H1 (cell line): ENCODE results near the genes UBR4, MICOS10, CDA and PINK1.

DNA sequence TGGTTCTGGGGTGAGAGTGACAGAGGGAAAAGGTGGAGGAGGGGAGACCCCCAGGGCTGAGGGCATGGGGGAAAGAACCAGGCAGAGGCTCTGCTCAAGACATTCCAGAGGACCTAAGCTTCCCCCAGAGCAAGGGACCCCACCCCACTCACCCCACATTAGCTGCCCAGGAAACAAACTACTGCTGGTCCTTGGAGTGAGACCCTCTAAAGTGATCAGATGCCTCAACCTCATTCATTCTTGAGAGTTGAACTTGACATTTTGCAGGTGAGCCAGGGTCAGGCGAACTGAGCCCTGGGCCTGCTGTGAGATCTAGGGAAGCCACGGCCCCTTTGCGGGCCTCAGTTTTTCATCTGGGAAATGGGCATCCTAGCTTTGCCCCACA is 102.9 kb downstream of the PAX7 start:
- RRBS: no CpG with 5 or more reads among the region's 3 CpGs
CAGE:
- cytosol, long polyA plus RNA: no peak
- long polyA plus RNA: no peak
- nucleus, long polyA plus RNA: no peak

GRCh38 chr1:18949043-18949807 is 7.3 kb downstream of the IFFO2 start:
- RRBS: 49% methylated on average over 12 of the region's 24 CpGs
CAGE:
- cytosol, long polyA plus RNA: no peak
- long polyA plus RNA: no peak
- nucleus, long polyA plus RNA: no peak

DNA sequence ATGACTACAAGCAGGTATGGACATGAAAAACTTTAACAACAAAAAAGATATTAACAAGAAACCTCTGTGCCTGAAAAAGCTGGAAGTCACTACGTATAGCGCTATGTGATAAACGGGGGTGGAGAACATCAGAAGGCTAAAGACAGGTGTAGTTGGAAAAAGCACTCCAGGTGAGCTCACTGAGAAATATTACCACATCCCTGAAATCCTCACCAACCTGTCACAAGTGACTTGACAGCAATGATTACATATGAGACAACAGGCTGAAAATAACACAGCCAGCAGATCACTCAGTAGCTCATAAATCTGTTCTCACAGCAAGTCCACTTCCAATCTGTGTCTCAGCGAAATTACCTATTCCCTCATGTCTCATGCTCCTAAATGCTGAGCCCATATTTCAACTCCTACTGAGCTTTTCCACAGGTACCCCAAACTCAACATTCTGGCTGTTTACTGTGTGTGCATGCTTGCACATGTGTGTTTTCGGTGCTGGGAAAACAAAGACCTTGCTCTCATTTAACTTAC is 120.5 kb downstream of the UBR4 start:
- RRBS: no CpG with 5 or more reads among the region's 5 CpGs
CAGE:
- cytosol, long polyA plus RNA: no peak
- long polyA plus RNA: no peak
- nucleus, long polyA plus RNA: no peak

DNA sequence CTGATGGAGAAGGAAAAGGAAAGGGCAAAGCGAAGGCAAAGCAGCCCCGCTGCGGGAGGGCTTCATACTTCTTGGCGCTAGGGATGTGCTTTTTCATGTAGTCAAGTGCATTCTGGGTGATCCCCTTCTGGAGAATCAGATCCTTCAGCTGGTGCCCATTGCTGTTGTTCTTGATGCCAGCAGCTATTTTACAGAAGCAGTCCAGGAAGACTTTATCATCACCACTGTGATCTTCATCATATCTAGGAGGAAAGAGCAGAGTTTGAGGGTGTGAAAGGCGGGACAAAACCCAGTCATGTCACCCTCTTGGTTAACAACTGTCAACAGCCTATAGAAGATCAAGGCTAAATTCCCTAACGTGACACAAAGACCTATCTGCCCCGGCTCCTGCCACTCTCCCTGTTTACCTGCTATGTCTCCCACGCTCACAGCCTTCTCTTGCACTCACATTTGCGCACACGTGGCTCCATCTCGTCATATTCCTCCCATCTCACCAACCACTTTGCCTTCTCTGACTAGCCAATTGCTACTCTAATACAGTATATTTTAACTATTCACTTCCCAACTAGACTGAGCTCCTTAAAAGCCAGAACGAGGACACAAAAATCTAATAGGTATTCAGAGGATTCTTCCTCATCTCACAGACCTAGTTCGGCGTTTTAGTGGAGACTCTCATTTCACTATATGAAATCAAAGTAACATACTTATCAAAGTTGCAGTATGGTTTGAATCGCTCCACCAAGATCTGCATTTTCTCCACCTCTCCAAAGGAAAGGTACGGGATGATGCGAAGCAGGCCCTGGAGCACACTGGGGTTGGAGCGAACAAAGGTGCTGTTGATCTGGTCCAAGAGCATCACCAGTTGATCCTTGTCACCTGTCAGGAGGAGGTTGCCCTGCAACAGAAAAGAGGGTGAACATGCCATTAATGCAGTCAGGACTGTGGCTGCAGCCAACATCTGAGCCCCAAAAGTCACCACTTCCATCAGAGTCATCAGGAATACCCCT is 116.5 kb downstream of the UBR4 start:
- RRBS: no CpG with 5 or more reads among the region's 18 CpGs
CAGE:
- cytosol, long polyA plus RNA: no peak
- long polyA plus RNA: no peak
- nucleus, long polyA plus RNA: no peak

DNA sequence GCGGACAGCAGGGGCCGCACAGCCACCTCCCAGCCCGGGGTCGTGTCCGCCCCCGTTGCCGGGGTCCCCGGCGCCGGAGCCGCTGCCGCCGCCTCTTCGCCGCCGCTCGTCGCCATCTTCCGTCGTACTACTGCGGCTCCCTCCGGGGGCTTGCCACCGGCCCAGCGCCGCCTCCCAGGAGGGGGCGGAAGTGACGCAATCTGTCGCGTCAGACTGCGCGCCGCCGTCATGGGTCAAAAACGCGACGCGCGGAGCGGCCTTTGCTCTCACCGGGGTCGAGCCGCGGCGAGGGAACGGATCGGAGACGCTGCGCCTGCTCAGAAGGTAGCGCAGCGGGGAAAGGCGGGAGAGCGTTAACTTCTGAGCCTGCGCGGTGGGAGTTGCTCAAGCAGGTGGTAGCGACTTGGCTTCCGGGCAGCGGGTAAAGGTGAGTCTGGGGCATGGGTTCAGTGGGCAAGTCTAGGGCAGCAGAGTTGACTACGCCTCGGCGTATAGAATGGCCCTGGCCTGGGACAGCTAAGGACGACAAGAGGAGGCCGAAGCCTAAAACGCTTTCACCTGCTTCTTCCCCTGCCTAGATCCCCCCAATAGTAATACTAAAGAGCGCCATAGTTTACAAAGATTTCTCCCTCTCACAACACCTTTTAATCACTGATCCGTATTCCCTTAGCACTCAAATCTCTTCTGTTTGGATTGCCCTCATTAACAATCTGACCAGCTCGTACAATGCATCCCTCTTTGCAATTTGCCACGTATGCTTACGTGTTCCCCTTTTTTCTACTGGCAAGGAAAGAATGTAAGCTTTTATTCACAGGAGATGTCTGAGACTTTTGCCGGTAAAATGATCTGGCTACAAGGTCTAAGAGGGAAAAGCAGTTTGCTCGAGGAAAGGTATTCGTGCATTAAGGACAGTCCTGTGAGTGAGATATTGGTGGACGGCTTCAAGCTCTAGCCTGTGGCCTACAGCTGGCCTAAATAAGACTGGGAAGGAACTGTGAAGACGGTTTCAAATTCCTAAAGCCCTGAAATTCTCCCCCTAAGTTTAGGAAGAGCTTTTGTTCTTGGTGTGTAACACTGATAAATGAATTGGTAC is at the start of gene UBR4:
UBR4 (minus strand) TSS at position 134 of the 1,093 bp plus-strand sequence.
- RRBS: 1% methylated on average over 16 of the region's 73 CpGs
CAGE:
- cytosol, long polyA plus RNA: start-site peak on the minus strand centred at position 129 of the sequence, 11 bp wide, 400 reads
- long polyA plus RNA: start-site peak on the minus strand centred at position 136 of the sequence, 18 bp wide, 478 and 634 reads in 2 replicates
- nucleus, long polyA plus RNA: start-site peak on the minus strand centred at position 124 of the sequence, 6 bp wide, 22 reads

GRCh38 chr1:19243667-19244169 is 7.6 kb downstream of the EMC1 start:
- RRBS: no CpG with 5 or more reads among the region's 10 CpGs
CAGE:
- cytosol, long polyA plus RNA: no peak
- long polyA plus RNA: no peak
- nucleus, long polyA plus RNA: no peak

- RRBS: 83% methylated on average over 2 of the region's 8 CpGs
CAGE:
- cytosol, long polyA plus RNA: no peak
- long polyA plus RNA: no peak
- nucleus, long polyA plus RNA: no peak
These were observed 731 bp downstream of the AKR7A3 start for GRCh38 chr1:19287809-19288269.

GRCh38 chr1:19384690-19385311 is 72.7 kb downstream of the SLC66A1 start:
- RRBS: no CpG with 5 or more reads among the region's 10 CpGs
CAGE:
- cytosol, long polyA plus RNA: no peak
- long polyA plus RNA: no peak
- nucleus, long polyA plus RNA: no peak

DNA sequence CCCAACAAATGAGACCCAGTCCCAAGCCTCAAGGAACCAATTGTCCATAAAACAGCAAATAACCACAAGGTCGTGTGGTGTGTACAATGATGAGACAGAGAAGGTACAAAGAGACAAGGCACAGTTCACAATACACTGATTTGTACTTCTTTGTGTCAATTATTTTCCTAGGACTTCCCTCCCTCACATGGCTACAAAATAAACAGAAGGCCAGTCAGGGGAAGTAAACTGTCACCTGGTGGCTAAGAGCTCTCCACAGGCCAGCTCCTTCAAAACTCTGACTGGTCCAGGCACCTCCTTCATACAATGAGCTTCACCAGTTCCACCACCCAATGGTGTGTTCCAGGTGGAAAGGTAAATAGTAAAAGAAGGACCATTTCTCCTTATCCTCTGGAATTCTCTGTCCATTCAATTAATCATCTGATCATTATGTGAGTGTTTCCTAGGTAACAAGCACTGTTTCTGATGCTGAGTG is 60.4 kb downstream of the CAPZB start:
- RRBS: no CpG with 5 or more reads among the region's 1 CpG
CAGE:
- cytosol, long polyA plus RNA: no peak
- long polyA plus RNA: no peak
- nucleus, long polyA plus RNA: no peak

DNA sequence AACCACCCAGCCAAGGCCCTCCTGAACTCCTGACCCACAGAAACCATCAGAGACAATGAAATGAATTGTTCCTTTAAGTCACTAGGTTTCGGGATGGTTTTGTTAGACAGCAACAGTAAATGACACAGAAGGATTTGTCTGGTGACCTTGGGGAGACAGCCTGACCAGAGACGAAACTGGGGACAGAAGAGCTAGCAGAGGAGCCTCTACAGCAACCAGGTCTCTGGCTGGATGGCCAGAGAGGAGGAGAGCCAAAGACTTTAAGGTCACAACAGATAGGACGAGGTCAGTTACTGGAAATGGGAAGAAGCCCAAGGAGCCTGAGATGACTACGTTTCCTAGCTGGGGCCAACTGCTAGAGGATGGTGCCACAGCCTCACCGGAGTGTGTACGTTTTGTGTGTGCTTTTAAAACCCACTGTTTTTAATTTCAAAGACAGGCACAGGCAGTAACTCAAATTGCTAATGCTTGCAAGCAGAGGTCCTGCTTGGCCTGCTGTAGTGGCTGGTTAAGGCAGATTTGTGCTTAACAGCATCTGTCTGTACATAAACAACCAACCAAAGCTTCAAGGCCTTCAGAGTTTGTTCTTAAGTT is 58.5 kb downstream of the CAPZB start:
- RRBS: no CpG with 5 or more reads among the region's 6 CpGs
CAGE:
- cytosol, long polyA plus RNA: no peak
- long polyA plus RNA: no peak
- nucleus, long polyA plus RNA: no peak

GRCh38 chr1:19596123-19597196 is at the start of gene MICOS10:
TSS of gene MICOS10 (plus strand) at chr1:19596979.
- RRBS: under 1% methylated on average over 19 of the region's 45 CpGs
CAGE:
- cytosol, long polyA plus RNA: start-site peak on the plus strand at chr1:19596996-19597041, 707 reads
- long polyA plus RNA: start-site peak on the plus strand at chr1:19596988-19597052, 753 and 525 reads in 2 replicates
- nucleus, long polyA plus RNA: start-site peak on the plus strand at chr1:19597010-19597054, 473 reads

DNA sequence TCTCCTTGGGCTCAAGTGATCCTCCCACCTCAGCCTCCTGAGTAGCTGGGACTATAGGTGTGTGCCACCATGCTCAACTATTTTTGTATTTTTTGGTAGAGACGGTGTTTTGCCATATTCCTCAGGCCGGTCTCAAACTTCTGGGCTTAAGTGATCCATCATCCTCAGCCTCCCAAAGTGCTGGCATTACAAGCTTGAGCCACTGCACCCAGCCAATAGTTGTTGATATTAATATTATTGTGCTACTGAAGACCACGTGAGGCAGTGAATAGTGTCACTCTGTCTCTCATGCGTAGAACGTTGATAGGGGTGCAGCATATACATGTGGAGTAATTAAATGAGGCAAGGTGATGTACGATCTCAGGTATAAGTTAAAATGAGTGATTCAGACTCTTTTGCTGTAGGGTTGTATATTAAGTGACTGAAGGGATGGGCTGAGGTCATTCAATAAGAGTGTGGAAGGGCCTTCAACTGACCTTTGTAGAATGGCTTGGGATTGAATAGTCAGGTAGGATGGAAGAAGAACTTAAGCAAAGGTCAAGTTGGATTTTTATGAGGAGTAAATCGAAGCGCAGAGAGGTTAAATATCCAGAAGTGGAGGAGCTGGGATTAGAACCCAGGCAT is 2.5 kb downstream of the MICOS10 start:
- RRBS: no CpG with 5 or more reads among the region's 8 CpGs
CAGE:
- cytosol, long polyA plus RNA: no peak
- long polyA plus RNA: no peak
- nucleus, long polyA plus RNA: no peak

DNA sequence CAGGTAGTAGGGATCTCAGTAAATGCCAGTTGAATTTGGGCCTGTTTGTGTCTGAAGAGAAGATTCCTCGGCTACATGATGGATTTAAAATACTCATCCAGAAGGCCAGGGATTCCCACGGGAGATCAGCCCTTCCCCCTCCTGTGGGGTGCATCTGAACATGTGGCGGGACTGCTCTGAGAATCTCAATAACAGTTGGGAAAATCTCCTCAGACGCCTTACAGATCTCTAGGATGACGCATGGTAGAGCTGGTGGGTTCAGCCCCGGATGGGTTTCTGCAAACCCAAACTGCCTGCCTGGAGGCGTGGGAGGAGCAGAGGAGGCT is 62.1 kb downstream of the HTR6 start:
- RRBS: no CpG with 5 or more reads among the region's 7 CpGs
CAGE:
- cytosol, long polyA plus RNA: no peak
- long polyA plus RNA: no peak
- nucleus, long polyA plus RNA: no peak

DNA sequence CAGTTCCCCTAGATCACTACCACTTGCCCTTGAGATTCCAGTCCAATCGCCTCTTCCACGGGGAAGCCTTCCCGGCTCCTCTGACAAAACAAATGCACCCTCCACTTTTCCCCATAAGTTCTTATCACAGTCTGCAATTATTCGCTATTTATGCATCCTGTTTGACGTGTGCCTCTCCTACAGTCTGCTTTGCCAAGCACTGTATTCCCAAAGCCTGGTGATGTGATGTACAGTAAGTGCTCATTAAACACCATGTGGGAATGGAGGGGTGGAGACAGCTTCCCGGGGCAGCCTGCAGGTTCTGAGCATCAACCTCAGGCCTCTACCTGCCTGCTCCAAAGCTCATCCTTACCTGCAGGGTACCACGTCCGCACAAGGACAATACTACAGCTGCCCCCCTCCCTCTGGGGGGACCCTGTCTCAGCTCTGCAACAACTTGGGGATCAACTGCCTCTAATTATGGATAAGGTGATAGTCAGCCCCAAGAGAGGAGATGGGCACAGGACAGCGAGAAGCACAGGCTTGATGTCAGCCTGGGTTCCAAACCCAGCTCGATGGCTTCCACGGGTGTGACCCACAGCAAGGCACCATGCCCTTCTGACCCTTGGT is 57.5 kb downstream of the TMCO4 start:
- RRBS: no CpG with 5 or more reads among the region's 11 CpGs
CAGE:
- cytosol, long polyA plus RNA: no peak
- long polyA plus RNA: no peak
- nucleus, long polyA plus RNA: no peak

GRCh38 chr1:19804595-19805328 is 5.0 kb upstream of the TMCO4 start:
- RRBS: no CpG with 5 or more reads among the region's 11 CpGs
CAGE:
- cytosol, long polyA plus RNA: no peak
- long polyA plus RNA: no peak
- nucleus, long polyA plus RNA: no peak

- RRBS: no CpG with 5 or more reads among the region's 7 CpGs
CAGE:
- cytosol, long polyA plus RNA: no peak
- long polyA plus RNA: no peak
- nucleus, long polyA plus RNA: no peak
These were observed 4.5 kb upstream of the RNF186 start for GRCh38 chr1:19819580-19820031.

DNA sequence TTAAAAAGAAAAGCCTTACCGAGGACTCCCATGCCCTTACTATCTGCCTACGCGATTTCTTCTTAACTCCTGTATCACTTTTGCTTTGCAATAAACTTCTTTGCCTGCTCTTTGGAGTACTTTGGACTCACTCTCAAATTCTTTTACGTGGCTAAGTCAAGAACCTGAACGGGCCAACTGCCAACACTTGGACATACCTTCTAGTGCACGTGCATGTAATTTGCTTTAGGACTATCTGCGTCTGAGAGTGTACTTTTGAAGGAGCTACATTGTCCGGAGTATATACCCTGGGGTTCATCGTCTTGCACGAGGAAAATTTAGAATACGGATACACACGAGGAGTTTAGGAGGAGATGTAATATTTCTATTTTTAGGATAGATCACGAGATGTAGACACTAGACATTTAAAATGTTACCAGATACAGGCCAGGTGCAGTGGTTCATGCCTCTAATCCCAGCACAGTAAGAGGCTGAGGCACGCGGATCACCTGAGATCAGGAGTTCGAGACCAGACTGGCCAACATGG is 3.5 kb upstream of the OTUD3 start:
- RRBS: no CpG with 5 or more reads among the region's 16 CpGs
CAGE:
- cytosol, long polyA plus RNA: no peak
- long polyA plus RNA: no peak
- nucleus, long polyA plus RNA: no peak

GRCh38 chr1:20500762-20501320 is 7.1 kb downstream of the MUL1 start:
- RRBS: no CpG with 5 or more reads among the region's 24 CpGs
CAGE:
- cytosol, long polyA plus RNA: no peak
- long polyA plus RNA: no peak
- nucleus, long polyA plus RNA: no peak

DNA sequence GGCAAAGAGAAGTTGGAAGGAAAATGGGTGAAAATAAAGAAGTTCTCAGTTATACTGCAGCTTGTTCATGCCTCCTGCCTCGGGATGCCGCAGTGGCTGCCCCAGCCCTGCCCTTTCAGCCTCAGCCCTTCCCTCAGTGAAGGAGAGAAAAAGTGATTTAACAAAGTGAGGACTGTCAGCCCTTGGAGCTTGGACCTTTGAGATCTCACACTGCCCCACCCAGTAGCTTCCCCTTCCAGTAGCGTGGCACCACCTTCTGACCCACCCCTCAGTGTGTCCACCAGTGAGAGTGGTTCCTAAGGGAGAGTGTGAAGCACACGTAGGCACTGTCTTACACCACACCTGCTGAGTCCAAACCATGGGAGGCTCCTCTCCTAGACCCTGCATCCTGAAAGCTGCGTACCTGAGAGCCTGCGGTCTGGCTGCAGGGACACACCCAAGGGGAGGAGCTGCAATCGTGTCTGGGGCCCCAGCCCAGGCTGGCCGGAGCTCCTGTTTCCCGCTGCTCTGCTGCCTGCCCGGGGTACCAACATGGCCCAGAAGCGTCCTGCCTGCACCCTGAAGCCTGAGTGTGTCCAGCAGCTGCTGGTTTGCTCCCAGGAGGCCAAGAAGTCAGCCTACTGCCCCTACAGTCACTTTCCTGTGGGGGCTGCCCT is at the start of gene CDA:
CDA (plus strand) TSS at position 499 of the 656 bp plus-strand sequence.
- RRBS: 15% methylated on average over 2 of the region's 11 CpGs
CAGE:
- cytosol, long polyA plus RNA: start-site peak on the plus strand centred at position 483 of the sequence, 87 bp wide, 137 reads
- long polyA plus RNA: start-site peak on the plus strand centred at position 487 of the sequence, 71 bp wide, 70 and 45 reads in 2 replicates
- nucleus, long polyA plus RNA: start-site peak on the plus strand centred at position 516 of the sequence, 28 bp wide, 18 reads

DNA sequence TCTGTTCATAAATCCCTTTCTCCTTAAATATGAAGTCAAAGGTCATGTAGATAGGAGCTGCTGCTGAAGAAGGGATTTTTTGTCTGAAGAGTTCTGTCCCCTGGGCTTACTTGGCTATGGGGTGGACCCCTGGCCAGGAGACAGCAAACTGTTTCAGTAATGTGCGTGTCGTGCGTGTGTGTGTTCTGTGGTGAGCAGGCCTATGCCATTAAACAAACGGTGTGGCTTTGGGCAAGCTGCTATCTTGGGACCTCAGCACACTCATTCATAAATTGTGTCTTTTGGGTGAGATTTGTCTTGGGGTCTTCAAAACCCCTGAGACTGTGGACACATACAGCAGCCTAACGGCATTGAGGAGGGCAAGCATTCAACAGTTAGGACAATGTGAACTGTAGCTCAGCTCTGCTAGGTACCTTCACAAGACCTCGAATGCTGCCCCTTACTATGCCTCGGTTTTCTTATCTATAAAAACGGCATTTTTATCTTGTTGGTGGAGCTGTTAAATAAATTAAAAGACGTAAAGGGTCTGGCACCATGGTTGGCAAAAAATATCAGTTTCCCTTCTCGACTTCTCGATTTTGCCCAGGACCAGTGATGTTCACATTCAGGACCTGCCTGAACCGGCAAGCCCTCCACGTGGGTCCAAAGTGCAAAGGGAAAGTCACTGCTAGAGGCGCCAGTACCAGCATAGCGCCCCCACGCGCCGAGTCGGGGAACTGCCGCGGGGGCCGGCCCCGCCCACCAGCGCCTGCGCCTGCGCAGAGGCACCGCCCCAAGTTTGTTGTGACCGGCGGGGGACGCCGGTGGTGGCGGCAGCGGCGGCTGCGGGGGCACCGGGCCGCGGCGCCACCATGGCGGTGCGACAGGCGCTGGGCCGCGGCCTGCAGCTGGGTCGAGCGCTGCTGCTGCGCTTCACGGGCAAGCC is at the start of gene PINK1:
PINK1 (plus strand) TSS at position 761 of the 925 bp plus-strand sequence.
- RRBS: 1% methylated on average over 18 of the region's 48 CpGs
CAGE:
- cytosol, long polyA plus RNA: start-site peak on the plus strand centred at position 777 of the sequence, 36 bp wide, 592 reads
- long polyA plus RNA: start-site peak on the plus strand centred at position 772 of the sequence, 26 bp wide, 229 and 191 reads in 2 replicates
- nucleus, long polyA plus RNA: start-site peak on the plus strand centred at position 772 of the sequence, 26 bp wide, 148 reads